ENCODE measurements around a stretch of chr14.

DNA sequence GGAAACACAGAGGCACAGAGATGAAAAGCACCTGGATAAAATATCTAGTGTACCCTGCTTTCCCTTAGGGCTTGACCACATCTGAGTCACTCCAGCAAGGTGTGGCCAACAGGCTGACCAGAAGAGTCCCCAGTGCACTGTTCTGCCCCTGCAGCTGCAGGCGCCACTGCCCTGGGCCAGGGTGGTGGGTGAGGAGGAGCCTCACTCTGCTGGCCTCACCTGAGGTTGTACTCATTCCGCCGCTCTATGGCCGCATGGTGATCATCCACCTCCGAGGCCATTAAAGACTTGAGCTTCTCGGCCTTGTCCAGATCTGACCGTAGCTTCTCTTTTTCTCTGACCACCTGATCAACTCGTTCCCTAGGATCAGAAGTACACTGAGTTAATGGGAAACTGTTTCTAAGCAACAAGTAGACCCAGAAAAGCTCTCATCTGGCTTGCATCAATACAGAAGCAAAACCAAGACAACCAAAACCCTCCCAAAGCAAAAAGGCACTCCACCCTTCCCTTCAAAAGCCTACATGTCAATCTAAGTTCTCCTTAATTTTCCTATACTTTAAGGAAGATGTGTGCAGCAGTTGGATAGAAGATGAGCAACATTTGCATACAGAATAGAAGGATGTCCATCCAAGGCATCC is 60.2 kb downstream of the NIN start:
- RRBS: no CpG with 5 or more reads among the region's 8 CpGs

DNA sequence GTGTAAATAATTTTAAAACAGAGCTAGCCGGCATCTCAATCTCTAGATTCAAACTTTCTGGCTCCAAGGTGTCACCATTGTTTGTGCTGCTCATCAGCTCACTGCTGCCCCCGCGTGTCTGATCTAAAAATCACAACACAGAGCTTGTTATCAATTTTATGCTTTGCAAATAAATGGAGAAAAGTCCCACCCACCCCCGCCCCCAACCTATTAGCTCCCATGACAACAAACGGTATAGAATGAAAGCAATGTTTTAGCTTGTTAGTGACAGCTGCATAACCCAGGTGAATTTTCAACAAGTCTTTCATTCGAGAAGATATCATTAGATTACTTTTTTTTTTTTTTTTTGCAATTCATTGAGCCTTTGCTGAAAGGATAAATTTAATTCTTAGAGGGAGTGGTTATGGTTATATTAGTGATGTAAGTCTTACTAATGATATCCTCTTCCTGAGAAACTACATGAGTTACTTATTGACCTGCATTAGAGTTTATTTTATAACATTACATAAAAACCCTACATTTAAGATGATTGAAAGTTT is 11.2 kb upstream of the ABHD12B start:
- RRBS: no CpG with 5 or more reads among the region's 6 CpGs

DNA sequence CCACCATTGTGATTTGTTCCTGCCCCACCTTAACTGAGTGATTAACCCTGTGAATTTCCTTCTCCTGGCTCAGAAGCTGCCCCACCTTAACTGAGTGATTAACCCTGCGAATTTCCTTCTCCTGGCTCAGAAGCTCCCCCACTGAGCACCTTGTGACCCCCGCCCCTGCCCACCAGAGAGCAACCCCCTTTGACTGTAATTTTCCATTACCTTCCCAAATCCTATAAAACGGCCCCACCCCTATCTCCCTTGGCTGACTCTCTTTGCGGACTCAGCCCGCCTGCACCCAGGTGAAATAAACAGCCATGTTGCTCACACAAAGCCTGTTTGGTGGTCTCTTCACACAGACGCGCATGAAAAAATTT is 24.7 kb downstream of the ABHD12B start:
- RRBS: no CpG with 5 or more reads among the region's 7 CpGs

DNA sequence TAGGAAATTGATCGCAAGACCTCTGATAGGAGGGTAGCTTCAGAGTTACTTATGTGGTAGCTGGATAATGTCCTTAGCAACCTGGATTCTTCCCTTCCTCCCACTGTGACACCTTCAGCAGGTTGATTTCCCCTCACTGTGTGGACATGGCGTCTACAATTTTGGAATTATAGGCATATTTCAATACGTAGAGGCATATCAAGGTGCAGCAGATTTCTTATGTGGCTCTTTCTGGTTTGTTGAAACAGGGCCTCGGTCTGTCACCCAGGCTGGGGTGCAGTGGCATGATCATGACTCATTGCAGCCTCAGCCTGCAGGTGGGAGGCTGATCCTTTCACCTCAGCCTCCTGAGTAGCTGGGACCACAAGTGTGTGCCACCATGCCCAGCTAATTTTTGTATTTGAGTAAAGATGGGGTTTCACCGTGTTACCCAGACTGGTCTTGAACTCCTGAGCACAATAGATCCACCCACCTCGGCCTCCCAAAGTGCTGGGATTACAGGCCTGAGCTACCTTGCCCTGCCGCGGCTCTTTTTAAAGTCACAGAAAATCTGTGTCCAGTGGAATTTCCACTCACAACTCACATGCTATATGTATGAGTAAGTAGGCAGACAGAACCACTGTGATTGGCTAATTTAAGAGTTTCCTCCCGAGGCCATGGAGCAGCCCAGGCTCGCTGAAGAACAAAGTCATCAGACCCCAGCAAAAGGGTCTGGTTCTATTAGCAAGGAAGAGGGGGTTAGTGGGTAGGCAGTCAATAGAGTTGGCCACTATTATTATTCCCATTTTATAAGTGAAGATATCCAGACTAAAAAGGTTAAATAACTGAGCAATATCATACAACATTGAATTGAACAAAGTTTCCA is 9.1 kb downstream of the GNG2 start:
- RRBS: no CpG with 5 or more reads among the region's 10 CpGs

- RRBS: 5% methylated on average over 8 of the region's 12 CpGs
These were observed 221 bp upstream of the RTRAF start for GRCh38 chr14:51989195-51989454.

DNA sequence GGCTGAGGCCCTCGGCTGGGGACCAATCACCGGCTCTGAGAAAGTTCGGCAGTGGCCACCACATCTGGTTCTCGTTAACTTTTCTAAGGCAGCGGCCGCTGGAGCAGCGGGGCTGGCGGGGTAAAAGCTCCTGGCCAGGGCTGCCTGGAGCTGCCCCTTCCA is 161 bp upstream of the NID2 start:
- RRBS: 20% methylated on average over 2 of the region's 8 CpGs

- RRBS: no CpG with 5 or more reads among the region's 2 CpGs
These were observed 73.1 kb downstream of the FERMT2 start for GRCh38 chr14:52877674-52878131.

- RRBS: no CpG with 5 or more reads among the region's 3 CpGs
These were observed 31.1 kb downstream of the FERMT2 start for GRCh38 chr14:52919817-52920151.

- RRBS: no CpG with 5 or more reads among the region's 9 CpGs
These were observed 60.2 kb upstream of the FERMT2 start for GRCh38 chr14:53010893-53011662.

GRCh38 chr14:53042340-53043098 is 91.7 kb upstream of the FERMT2 start:
- RRBS: no CpG with 5 or more reads among the region's 5 CpGs

- RRBS: no CpG with 5 or more reads among the region's 7 CpGs
These were observed 2.0 kb downstream of the DDHD1 start for GRCh38 chr14:53151052-53151521.

- RRBS: no CpG with 5 or more reads among the region's 6 CpGs
These were observed 202.5 kb upstream of the DDHD1 start for GRCh38 chr14:53355528-53356206.

DNA sequence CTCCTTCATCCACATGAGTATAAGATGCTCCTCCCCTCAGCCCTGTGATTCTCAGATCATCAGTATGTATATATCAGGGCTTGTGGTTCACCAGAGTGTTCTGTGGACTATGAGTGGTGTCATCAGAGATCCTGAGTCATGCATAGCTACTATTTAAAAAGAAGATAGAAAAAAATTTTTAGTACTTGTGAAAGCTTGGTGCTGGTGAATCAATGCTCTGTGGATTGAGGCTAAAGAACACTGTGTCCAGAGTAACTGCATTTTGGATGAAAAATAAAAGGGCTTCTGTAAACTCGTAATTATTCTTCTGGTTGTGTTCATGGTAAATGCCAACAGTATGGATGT is 285.8 kb downstream of the BMP4 start:
- RRBS: no CpG with 5 or more reads among the region's 1 CpG

DNA sequence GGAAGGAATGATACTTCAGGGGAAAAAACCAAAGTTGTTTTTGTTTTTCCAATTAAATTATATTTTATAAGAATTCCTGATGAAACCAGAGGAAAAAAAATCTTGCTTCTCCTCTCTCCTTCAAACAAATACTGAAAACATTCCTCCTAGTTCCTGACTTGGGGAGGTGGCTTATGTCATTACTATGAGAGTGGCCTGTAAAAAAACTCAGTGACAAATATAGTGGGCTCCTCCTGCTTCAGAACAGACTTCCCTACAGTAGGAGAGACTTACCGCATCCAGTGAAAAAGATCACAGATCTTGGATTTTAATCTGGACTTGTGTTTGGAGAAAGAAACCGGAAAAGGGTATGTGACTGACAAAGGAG is 185.3 kb upstream of the CDKN3 start:
- RRBS: no CpG with 5 or more reads among the region's 2 CpGs

GRCh38 chr14:54482878-54483587 is 5.7 kb downstream of the GMFB start:
- RRBS: no CpG with 5 or more reads among the region's 3 CpGs

GRCh38 chr14:54605906-54606723 is 39.2 kb downstream of the SAMD4A start:
- RRBS: no CpG with 5 or more reads among the region's 11 CpGs

DNA sequence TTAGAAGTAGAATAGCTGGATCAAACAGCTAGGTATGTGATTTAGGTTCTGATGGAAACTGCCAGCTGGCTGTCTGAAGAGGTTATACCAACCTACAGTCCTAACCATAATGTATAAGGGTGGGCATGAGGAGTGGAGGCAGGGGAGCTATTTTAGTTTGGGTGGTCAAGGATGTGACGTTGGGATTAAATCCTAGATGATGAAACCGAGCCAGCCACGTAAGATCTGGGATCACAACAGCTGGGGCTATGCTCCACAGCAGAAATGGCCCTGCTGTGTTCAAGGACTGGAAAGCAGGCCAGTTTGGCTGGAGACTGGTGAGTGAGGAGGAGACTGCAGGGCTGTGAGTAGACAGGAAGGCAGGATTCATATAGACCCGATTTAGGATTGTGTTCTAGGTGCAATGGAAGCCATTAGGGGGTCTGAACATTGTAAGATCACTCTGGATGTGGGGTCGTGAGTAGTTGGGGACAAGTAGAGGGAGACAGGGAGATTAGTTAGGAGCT is 66.2 kb downstream of the SAMD4A start:
- RRBS: no CpG with 5 or more reads among the region's 5 CpGs

DNA sequence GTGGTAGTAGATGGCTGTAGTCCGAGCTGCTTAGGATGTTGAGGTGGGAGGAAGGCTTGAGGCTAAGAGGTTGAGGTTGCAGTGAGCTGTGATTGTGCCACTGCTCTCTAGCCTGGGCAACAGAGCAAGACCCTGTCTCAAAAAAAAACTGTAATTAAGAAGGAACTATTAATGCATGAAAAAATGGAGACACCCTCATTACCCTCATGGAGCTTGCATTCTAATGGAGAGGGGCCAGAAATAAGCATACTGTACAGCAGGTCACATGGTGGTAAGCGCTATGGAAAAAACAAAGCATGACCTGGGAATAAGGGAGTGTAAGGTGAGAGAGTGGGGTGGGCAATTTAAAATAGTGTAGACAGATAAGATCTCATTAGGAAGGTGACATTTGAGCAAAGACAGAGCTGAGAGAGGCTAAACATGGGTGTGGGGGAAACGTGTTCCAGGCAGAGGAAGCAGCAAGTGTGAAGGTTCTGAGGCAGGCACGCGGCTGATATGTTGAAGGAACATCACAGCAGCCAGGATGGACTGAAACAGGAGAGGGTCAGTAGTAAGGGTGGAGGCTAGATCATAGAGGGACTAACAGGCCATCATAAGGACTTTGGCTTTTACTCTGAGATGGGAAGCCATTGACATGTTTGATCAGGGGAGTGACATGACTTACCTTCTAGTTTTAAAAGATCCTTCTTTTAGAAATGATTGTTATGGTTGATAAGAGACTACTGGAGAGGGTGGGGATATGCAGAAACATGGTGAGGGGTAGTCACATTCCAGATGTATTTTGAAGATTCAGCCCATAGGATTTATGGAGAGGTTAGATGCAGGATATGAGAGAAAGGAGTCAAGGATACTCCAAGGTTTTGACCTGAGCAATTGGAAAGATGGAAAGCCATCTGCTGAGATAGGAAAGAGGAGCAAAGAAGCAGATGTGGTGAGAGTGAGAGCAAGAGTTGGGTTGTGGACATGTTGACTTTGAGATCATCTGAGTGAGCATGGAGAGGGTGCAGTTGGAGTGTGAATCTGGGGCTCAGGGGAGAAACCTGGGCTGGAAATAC is 126.9 kb downstream of the SAMD4A start:
- RRBS: no CpG with 5 or more reads among the region's 5 CpGs

DNA sequence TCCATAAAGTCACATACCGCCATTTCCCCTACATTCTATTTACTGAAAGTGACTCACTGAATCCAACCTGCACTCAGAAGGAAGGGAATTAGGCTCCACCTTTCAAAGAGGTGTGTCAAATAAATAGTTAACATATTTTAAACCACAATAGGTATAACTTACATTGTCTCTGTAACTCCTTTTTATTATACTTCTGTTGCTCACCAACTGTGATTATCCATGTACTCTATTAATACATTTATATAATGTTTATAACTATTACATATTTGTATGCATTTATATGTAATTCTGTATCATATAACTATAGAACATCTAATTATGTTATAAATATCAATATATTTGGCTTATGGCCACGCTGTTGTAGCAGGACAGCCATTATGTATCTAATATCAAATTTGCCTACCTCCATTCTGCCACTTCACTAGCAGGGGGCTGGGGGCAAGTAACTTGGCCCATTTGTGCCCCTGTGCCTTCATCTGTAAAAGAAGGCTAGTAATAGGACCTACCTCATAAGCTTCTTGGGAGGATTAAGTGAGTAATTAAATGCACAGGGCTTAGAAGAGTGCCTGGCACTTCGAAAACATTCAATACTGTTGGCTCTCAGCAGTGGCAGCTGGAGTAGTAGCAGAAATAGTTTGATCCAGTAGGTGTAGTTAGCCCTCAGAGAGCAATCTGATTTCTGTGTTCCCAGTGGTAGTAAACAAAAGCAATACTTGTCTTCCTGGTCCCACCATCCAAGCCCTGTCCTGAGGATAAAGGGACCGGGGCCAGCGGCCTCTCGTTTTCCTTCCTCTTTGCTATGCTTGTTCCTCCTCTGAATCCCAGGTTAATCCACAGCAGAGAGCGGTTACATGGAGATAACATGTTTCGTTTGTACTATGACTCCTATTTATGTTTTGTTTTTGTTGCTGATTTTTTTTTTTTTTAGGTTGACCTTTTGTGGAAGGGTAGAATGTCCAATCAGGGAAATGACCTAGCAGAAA is 131.4 kb downstream of the SAMD4A start:
- RRBS: no CpG with 5 or more reads among the region's 8 CpGs

DNA sequence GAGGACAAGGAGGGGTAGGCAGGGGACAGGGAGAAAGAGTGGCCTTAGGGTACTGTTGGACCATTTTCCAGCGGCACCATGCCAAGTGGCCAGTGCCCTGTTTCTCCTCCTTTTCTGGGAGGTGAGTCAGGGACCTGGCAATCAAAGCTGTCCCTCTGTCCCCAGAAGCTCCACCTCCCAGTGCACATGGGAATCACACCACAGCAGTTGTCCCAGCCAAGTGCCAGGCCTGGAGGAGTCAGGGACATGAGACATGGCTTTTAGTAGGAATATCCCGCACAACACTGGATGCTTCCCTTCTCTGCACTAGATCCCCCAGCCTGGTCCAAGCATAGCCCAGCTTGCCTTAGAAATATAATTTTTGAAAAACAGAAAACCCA is 117.9 kb downstream of the GCH1 start:
- RRBS: no CpG with 5 or more reads among the region's 2 CpGs